HGPS cell (cell line): ENCODE measurements around a stretch of chr2.

DNA sequence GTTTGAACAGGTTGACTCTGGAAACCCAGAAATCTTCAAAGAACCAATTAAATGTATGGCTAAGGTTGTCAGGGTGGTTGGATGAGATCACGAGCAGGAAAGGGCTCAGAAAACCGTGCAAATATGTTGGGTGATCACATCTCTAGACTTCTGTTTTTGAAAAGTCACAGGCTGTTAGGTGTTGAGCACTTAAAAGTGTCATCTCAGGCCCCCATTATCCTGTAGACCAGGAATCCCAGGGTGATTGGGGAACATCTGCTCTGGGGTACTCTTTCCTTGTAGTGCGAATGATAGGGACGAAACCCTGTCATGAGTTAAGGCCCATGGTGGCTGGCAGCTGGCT is 25.0 kb downstream of the FOSL2 start:
- RRBS, result no CpG with 5 or more reads among the region's 4 CpGs

- RRBS, result no CpG with 5 or more reads among the region's 8 CpGs
Measured at GRCh38 chr2:28548054-28548622, 52.3 kb downstream of the PLB1 start.

DNA sequence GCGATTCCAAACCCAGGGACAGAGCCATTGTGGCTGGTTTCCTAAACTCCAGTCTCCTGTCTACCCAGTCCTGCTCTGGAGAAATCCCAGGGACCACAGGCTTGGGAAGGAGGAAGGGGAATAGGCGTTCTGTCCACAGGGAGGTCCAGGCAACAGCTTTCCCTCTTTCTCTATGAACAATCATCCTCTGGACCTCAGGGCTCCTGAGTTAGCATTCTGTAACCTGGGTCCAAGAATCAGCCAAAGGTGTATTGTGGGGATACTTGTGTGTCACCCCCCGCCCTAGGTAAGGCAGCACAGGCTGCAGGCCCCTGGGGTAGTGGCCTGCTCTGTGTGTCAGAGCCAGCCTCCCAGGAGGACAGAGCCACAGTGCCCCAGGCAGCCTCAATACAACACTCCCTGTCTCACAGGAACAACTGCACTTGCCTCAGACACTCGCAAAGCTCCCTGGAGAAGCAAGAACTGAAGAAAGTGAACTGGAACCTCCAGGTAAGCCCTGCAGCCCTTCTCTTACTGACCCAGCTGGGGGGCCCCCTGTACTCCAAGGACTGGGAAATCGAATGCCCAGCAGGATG is 121.4 kb upstream of the PPP1CB start:
- RRBS, result no CpG with 5 or more reads among the region's 5 CpGs

- RRBS, result no CpG with 5 or more reads among the region's 5 CpGs
Measured at GRCh38 chr2:28661449-28661875, 90.2 kb upstream of the PPP1CB start.

DNA sequence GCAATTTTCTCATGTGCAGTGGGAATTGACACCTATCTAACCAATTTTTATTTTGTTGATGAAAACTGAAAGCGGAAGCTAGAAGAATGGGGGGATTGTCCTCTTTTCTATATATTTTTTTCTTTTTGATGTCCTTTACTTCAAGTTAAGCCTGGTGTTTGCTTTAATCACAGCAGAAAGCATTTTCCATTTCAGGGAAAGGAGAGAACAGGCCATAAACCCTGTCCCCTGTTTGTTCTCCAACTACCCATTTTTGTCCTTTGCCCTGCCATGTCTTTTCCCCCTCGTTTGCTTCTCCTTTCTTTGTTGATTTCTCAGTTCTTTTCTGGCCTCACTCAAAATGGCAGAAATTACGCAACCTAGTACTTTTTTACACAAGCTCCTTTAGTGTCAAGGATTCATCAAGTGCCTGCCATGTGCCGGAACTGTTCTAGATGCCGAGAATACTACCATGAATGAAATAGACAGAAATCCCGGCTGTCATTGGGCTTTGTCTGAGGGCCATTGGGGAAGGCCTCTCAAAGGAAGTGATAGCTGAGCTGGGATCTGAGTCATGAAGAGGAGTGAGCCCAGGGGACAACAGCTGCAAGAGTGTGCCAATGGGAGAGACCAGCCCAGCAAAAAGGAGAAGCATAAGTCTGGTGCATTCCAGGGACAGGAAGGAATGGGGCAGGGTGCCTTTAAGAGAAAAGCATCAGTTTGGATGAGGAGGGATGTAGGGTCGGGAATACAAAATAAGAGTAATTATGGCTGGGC is 34.4 kb upstream of the PPP1CB start:
- RRBS, result 43% methylated on average over 1 of the region's 7 CpGs

- RRBS, result no CpG with 5 or more reads among the region's 3 CpGs
Measured at GRCh38 chr2:28775601-28776194, 24.1 kb downstream of the PPP1CB start.

GRCh38 chr2:28946279-28947151 is 34.6 kb upstream of the TOGARAM2 start:
- RRBS, result no CpG with 5 or more reads among the region's 7 CpGs

DNA sequence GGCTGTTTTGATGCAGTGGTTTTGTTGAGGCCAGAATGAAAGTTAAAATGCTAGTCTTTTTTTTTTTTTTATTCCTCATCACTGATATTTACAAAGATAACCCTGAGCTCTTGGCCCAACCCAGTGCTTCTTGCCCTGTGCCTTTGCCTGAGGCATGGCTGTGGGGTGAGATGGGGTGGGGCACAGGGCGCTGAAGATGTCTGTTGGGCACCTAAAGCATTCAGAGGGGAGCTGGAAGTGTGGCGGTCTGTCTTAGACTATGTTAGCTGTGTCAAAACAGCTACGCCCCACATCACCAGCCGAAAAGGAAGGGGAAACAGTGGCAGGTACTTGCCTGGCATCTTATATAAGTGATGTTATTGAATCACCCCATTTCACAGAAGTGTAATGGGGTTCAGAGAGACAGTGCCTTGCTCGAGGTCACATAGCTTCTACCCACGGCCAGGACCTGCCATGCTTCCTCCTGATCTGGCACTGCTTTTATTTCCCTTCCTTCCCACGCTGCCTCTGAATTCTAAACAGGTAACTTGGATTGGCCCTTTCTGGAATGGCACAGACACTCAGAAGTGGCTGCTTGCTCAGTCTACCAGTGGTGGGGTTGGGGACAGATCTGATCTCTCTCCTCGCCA is 20.8 kb downstream of the TOGARAM2 start:
- RRBS, result no CpG with 5 or more reads among the region's 8 CpGs

DNA sequence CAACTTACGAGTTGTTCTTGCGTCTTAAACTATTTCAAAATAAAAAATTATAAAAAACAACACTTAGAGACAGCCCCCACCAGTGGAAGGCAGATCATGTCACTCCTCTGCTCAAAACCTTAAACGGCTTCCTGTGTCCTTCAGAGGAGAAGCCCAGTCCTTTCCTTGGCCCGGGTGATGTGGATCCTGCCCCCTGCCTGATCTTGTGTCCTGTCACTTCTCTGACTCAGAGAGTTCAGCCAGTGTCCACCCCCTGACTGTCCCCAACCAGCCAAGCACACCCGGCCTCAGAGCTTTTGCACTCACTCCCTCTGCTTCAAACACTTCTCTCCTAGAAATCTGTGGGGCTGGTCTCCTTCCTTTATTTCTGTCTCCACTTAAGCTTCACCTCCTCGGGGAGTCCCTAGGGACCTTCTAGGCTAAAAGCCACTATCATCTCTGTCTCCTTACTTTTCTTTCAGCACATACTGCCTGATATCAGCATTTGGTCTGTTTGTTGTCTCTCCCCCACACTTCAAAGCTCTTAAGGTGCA is 35.5 kb downstream of the TOGARAM2 start:
- RRBS, result 38% methylated on average over 2 of the region's 6 CpGs

- RRBS, result no CpG with 5 or more reads among the region's 2 CpGs
Measured at GRCh38 chr2:29033253-29033599, 41.1 kb downstream of the PCARE start.

GRCh38 chr2:29130256-29130872 is 15.1 kb downstream of the CLIP4 start:
- RRBS, result no CpG with 5 or more reads among the region's 2 CpGs

DNA sequence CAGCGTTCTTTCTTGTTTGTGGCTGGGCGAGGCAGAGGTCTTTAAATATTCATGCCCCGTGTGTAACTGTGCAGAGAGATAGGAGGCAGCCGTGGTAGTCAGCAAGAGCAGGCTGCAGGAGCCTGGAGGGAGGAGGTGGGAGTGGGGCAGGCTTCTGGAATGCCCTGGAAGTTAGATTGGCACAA is 199.8 kb downstream of the CLIP4 start:
- RRBS, result no CpG with 5 or more reads among the region's 4 CpGs

DNA sequence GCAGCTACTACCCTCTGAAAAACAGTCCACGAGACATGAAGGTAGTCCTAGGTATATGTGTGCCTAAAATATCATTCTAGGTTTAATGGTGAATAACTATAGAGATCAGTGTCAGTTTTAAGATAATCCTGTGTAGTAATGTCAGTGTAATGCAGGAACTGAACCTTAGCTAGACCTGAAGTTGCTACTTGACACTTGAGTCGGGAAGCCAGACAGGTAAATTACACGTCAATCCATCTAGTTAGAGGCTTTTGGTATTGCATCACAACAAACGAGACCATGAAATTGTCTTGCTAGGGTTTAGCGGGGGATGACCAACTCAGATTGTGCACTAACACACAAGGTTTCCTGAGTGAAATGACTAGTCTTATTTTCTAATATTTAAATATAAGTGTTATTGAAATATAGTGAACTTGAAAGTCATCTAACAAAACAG is 2.0 kb downstream of the YPEL5 start:
- RRBS, result no CpG with 5 or more reads among the region's 5 CpGs

DNA sequence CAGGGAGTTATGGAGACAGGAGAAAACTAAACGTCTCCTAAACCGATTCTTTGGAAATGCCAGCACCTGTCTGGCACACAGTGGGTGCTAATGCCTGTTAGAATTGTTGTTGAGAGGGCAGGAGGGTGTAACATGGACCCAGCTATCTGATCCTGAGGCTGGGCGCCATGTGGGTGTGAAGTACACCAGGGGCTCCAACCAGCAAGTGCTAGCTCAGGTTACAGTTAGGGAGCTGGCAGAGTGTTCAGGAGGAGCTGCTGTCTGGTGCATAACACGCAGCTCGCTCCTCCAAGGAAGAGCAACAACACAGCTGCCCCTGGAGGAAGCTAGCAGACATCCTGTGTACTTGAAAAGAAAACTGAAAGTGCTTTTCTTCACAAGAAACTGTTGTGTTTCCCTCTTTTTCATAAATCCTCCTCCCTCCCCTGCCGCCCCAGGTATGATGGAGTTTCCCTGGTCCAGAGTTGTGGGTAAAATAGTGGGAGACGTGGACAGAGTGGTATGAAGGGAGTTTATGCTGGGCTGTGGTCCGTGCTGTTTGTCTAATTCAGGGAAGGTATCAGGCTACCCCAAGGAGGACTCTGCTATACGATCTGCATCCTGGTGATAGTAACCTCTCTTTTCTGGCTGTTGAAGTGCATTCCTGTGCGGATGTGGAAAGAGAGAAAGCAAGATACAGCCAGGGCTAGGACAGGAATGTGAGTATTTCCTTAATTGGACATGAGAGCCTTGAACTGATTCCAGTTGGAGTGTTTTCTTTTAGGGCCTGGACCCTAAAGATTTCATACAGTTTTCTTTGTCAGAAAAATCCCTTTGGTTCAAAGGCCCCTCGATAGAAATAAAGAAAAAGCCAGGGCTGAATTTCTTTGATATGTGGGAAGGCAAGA is 6.1 kb upstream of the LBH start:
- RRBS, result no CpG with 5 or more reads among the region's 11 CpGs

DNA sequence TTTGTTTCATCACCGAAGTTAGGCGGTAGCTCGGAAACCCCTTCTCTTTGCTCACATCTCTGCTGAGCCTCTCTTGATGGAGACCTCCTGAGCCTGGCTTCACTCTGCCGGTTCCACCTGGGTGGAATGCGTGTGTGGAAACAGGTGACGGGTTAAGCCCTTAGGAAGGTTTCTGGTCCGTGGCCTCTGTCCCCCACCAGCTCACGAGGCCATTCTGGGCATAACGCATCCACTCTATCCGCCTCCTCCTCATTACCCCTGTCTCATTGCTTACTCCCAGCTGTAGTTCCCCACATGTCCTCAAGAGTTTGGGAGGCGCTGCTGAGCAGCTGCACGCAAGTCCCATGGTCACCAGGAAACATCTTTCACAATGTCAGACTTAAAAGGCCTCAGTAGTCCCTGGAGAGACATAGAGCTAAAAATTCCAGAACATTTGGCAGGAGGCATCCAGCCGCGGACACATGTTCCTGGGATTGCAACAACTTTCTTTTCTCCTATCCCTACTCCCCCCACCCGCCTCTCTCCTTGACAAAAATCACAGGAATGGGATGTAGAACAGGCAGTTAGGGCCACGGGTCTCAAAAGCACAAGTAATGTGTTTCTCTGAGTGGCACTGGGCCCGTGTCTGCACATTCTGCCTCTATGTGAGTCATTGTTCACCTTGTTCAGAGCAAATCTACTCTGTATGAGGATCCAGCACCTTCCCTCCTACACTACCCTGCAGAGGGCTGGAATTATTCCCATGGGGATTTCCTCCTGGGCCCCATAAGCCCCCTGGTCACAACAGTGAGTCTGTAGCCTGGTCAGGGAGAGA is 8.0 kb downstream of the LBH start:
- RRBS, result no CpG with 5 or more reads among the region's 17 CpGs

DNA sequence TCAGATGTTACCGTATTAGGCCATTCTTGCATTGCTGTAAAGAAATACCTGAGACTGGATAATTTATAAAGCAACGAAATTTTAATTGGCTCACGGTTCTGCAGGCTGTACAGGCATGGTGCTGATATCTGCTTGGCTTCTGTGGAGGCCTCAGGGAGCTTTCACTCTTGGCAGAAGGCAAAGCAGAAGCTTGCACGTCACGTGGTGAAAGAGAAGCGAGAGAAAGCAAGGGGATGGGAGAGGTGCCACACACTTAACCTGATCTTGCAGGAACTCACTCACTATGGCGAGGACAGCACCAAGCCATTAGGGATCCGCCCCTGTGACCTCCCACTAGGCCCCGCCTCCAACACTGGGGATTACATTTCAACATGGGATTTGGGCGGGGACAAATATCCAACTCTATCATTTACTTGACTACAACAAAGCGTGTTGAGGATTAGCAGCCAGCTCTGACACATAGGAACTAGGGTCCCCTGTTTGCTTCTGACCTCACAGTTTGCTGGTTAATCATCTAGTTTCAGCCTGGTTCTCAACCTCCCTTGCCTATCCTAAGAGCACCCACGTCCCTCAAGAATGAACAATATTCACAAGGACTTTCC is 35.8 kb downstream of the LBH start:
- RRBS, result no CpG with 5 or more reads among the region's 12 CpGs

DNA sequence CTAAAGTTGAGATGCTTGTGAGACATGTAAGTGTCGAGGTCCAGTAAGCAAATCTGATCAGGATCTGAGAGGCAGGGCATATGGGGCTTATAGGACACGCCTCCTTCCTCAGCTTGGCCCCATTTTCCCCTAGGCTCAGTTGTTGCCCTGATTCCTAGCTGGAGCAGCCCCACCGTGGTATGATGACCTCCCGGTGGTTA is 107.9 kb downstream of the LBH start:
- RRBS, result no CpG with 5 or more reads among the region's 4 CpGs

DNA sequence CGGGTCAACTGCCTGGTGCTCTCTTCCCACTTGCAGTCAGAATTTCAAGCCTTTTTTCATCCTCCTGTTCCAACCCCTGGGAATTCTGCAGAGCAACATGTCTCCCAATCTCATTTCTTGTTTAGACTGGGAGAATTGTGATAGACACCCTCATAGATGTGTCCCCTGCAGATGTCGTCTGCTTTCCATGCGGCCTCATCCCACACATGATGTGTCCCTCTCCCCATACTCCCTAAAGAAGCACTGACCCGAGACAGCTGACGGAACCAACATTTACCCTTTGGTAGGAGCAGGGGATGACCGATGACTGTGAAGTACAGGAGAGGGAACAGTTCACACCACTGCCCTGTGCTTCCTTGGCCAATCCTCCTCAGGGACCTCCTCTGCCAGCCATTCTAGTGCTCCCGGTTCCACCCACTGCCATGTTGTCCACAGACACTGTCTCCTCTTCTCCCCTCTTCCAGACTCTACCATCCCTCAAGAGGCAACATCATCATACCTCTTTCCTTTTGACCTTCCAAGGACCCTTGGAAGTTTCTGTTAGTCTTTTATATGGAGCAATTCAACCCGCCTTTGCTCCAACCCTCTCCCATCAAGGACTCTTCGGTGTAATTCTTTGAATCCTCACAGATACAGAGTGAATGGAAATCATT is 98.9 kb upstream of the LCLAT1 start:
- RRBS, result no CpG with 5 or more reads among the region's 9 CpGs

DNA sequence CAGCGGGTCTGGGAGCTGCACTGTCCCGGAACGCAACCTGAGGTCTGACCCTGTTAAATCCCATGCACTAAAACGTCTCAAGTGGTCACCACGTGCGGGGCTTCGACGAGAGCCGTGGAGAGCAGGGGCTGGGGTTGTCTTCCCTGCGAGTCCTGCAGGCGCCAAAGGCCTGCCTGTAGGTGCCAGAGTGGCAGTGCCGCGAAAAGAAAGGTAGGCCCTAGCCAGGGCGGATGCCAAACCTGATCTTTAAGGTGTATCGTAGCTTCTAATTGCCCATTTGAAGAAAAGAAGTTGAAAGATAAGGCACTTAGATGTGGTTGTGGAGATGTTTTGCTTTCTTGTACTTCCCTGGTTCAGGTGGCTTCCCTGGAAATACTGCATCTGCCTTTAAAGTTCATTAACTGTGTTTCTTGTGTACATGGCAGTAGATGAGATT is 712 bp downstream of the LCLAT1 start:
- RRBS, result no CpG with 5 or more reads among the region's 15 CpGs